ENCODE measurements around a stretch of chr17.

DNA sequence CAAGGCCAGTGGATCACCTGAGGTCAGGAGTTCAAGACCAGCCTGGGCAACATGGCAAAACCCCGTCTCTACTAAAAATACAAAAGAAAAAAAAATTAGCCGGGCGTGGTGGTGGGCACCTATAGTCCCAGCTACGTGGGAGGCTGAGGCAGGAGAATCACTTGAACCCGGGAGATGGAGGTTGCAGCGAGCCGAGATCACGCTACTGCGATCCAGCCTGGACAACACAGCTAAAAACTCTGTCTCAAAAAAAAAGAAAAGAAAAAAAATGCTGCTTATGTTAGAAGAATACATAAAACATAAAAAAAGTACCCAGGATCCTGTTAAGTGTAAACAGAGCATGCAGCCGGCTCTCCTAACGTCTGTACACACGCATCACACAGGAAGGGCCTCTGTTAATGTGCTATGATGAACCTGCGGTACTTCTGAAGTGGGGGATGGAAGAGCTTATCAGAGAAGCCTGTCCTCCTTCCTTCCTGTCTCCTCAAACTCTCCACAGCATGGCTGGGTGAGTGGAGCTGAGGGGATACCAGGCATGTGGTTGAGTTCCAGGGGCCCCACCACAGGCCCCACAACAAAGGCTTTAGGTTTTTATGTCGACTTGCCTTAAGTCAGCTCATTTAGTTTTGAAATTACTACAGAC lies 12.0 kb downstream of the CCDC57 start:
- PRO-cap, result no peak
- RAMPAGE, long total RNA, result no peak

GRCh38 chr17:82216276-82217116 lies 3.9 kb upstream of the CCDC57 start:
- PRO-cap, result no peak
- RAMPAGE, long total RNA, result no peak

- PRO-cap, result no peak
- RAMPAGE, long total RNA, result no peak
These were observed 3.6 kb upstream of the SLC16A3 start for GRCh38 chr17:82225160-82225727.

DNA sequence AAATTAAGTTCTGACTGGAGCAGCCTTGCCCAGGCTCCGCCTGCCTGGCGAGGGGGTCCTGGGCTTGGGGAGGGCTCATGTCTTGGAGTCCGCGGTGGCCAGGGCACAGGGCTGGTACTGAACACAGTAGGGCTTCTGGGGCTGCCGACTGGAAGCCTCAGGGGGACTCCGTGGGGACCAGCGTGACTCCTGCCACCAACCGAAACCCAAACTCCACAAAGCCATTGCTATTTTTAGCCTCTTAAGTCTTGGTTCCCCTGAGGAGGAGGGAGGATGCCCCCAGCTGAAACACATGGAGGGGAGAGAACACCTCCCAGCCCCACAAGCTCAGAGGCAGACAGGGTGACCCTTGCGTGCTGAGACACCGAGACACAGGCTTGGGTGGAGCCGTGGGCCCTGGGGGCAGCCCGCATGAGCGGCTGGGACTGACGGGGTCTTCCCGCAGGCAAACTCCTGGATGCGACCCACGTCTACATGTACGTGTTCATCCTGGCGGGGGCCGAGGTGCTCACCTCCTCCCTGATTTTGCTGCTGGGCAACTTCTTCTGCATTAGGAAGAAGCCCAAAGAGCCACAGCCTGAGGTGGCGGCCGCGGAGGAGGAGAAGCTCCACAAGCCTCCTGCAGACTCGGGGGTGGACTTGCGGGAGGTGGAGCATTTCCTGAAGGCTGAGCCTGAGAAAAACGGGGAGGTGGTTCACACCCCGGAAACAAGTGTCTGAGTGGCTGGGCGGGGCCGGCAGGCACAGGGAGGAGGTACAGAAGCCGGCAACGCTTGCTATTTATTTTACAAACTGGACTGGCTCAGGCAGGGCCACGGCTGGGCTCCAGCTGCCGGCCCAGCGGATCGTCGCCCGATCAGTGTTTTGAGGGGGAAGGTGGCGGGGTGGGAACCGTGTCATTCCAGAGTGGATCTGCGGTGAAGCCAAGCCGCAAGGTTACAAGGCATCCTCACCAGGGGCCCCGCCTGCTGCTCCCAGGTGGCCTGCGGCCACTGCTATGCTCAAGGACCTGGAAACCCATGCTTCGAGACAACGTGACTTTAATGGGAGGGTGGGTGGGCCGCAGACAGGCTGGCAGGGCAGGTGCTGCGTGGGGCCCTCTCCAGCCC lies 9.8 kb downstream of the SLC16A3 start:
- PRO-cap, result unidirectional peak, plus-strand start at position 783 of the sequence
- RAMPAGE, long total RNA, result no peak

DNA sequence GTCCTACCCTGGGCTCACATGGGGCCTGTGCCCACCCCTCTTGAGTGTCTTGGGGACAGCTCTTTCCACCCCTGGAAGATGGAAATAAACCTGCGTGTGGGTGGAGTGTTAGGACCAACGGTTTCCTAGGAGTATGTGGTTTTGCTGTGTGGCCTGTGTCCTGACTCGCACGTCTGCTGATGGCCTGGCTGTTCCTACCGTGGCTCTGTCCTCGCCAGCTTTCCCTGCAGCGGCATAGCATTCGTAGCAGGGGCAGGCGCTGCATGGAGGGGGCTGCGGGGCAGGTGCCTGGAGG lies 10.5 kb downstream of the SLC16A3 start:
- PRO-cap, result no peak
- RAMPAGE, long total RNA, result no peak

- PRO-cap, result bidirectional peak, plus-strand start at chr17:82242122, minus-strand start at chr17:82241951
- RAMPAGE, long total RNA, result no peak
These were observed 13.3 kb downstream of the SLC16A3 start for GRCh38 chr17:82242042-82242702.

DNA sequence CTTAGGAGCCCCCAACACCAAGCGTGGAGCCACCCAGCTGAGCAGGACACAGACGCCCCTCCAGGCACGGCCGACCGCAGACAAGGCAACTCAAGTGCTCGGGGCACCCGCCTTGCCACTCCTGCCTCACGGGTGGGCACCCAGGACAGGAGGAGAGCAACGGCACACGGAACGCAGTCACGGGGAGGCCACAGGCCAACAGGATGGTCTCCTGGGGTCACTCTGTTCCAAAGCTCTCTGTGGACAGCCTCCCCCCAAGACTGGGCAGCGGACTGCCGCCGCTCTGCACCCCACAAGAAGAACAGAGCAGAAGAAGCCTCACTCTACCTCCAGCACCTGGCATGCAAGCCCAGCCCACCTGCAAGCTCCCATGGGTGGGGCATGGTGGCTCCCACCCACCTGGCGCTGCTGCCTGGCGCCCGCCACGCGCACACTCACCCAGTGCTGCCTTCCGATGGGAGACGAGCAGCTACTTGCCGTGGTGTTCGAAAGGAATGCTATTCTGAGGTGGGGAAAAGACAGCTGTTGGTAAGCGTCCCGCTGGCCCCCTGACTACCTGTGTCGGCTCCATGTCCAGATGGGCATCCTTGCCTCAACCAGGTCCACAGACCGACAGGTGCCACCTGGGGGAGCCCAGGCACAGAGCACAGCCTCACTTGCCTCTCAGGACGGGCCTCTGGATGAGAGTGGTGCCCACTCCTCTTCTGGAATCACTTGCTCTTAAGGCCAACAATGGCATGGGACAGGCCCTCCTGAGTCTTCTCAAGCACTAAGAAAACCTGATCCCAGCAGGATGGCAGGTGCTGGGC lies 16.9 kb downstream of the SLC16A3 start:
- PRO-cap, result no peak
- RAMPAGE, long total RNA, result no peak

- PRO-cap, result no peak
- RAMPAGE, long total RNA, result no peak
These were observed 20.1 kb downstream of the CSNK1D start for GRCh38 chr17:82253324-82253831.

DNA sequence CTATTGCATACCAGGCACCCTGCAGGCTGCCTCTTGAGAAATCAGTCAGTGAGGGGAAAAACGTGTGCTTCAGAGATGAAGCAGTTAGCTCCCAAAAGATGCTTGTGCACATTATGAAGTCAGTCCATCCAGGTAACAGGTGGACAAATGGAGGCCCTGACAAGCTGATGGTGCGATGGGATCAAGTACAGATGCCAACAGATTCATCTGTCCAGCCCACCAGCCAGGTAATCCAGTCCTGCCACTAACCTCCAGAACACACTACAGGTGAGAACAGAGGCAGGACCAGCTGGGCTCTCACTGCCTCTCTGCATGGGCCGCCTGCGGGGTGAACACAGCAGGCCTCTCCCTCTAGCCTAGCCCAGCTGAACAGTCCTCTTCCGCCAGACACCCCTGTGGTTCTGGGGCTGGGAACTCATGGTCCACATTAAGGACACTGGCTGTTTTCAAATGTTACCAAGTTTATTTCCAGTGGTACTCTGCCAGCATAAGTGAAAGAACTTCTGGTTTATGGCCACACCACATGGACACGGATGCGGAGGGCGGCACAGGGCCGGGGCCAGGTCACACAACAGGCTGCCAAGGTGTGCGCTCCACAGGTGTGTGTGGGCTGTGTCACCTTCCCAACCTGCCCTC lies 3.9 kb downstream of the CSNK1D start:
- PRO-cap, result no peak
- RAMPAGE, long total RNA, result no peak

GRCh38 chr17:82287856-82288706 lies 14.6 kb upstream of the CSNK1D start:
- PRO-cap, result no peak
- RAMPAGE, long total RNA, result no peak

GRCh38 chr17:82314899-82315559 lies 2.4 kb downstream of the CD7 start:
- PRO-cap, result no peak
- RAMPAGE, long total RNA, result no peak

DNA sequence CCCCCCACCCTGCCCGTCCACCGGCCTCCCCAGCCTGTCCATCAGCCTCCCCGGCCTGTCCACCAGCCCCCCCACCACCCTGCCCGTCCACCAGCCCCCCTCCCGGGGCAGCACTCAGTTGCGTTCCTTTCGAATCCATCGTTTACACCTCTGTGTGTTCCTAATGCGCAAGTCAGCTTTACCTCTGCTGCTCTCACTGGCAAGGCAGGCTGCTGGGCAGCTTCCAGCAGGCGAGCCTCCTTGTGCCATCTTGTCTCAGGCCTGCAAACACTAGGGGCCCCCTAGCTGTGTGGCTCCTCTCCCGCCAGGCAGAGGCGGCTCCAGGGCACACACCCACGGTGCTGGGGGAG lies 5.6 kb downstream of the SECTM1 start:
- PRO-cap, result no peak
- RAMPAGE, long total RNA, result no peak

DNA sequence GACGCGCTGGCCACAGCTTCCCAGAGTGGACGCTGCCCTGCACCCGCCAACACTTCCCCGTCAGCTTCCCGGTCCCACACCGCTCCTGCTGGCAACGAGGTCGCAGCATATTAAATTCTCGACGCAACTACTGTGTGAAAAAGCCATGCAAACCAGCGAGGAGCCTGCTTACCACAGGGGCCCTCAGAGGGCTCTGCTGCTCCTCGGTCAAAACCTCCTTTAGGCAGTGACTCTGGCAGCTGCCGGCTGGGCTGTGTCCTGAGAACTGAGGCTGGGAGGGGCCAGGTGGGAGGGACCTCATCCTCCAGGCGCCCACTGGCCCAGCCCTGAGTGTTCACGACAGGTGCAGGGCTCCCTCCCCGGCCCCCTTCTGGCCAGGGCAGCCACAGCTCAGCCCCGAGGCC lies 2.1 kb upstream of the TEX19 start:
- PRO-cap, result no peak
- RAMPAGE, long total RNA, result no peak

DNA sequence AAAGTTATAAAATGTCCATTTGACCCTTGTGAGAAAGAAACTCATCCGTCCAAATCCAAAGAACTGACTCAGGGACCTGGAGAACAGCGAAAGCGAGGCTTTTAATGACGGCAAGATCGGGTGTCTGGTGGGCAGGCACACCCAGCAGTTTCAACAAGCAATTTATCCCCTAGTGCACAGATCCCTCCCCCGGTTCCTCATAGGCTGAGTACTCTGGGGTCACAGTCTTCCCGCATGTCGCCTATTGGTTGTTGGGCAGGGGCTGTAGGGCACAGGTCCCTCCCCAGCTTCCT lies 3.9 kb upstream of the UTS2R start:
- PRO-cap, result no peak
- RAMPAGE, long total RNA, result no peak

DNA sequence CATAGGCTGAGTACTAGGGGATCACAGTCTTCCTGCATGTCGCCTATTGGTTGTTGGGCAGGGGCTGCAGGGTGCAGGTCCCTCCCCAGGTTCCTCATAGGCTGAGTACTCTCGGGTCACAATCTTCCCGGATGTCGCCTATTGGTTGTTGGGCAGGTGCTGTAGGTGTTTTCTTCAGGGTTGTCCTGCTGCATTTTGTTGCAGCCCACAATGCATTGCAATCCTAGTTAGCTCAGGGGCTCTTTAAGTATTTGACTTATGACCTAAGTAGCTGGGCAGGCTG lies 3.6 kb upstream of the UTS2R start:
- PRO-cap, result no peak
- RAMPAGE, long total RNA, result no peak

GRCh38 chr17:82446487-82447032 lies 4.0 kb downstream of the CYBC1 start:
- PRO-cap, result no peak
- RAMPAGE, long total RNA, result no peak

DNA sequence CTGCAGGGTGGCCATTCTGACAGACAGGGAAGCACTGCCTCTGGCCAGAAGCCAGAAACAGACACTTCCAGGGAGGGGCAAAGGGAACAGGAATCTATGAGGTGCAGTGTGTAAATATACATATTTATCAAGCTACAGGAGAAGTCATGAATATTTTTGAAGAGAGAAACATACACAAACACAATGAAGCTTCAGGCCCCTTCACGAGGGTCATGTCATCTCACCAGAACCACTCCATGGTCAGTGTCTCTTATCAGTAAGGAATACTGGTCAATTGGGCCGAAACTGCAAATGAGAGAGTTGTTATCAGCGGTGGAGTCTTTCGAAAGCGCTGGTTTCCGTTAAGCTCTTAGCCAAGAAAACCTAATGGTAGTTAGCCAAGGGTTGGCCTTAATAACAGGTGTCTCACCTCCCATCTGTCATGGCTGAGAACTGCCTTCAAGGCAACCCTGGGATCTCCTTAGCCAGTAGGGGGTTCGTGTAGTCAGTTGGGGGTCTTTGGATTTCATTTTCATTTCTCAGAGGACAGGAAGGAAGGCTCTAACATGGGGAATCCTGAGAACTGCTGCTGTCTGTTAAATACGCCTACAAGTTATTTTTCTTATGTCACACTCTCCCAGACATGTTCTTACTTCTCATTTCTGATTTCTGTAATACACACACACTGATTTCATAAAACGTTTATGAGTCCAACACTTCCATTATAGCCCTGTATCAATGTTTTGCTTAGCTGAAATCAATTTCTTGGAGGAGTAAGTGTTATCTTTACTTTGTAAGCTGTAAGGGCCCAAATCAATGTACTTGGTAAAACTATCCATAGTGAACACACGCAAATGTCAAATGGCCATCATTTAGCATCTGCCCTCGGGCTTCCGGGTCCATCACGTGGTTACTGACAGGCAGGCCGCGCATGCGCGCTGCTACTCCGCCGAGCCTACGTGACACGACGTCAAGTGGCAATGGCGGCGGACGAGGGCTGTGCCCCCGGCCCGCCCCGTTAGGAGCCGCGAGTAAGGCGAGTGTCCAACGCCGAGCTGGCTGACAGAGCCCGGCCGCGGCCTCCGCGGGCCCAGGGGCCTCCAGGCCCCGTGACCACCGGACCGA lies 925 bp upstream of the NARF start:
- PRO-cap, result bidirectional peak, plus-strand start at position 952 of the sequence, minus-strand start at position 866 of the sequence
- RAMPAGE, long total RNA, result no peak

- PRO-cap, result no peak
- RAMPAGE, long total RNA, result no peak
These were observed 29.1 kb downstream of the FOXK2 start for GRCh38 chr17:82548533-82549202.

- PRO-cap, result no peak
- RAMPAGE, long total RNA, result no peak
These were observed 46.7 kb downstream of the FOXK2 start for GRCh38 chr17:82566111-82566753.

GRCh38 chr17:82593111-82593969 lies 54.9 kb downstream of the WDR45B start:
- PRO-cap, result unidirectional peak, plus-strand start at chr17:82593366
- RAMPAGE, long total RNA, result no peak